Measurements from ENCODE around the gene TXLNG.

DNA sequence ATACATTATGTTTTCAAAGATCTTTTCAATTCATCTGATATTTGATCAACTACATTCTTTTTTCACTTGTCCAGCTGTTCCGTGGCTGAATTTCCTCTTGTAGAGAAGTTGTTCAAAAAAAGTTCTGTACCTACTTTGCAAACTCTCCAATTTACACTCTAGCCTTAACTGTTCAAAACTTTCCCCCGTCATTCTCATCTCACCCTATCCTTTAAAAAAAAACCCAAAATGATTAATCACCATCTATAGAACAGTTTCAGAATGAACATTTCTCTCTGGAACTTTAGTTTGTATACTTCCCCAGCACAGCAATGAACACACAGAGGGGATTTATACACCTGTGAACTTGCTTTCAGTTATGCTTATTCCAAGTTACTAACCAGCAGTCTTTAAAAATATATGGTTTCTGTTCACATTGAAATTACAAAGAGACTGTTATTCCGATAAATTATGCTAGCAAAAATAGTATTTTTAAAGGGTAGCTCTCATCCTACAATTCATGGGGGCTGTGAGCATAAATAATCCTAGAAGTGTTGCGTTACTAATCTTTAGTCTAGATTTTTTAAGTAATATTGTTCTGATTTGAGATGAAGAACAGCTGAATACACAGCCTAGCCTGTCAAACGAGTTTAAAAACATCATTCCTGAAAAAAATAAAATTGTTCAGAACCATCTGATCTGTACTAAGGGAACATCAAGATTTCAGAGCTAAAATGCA lies 1.1 kb downstream of the GEMIN8 start:
- PRO-cap, result no peak

GRCh38 chrX:14926503-14926993 lies 53.3 kb downstream of the MOSPD2 start:
- PRO-cap, result no peak

- PRO-cap, result no peak
Observed at GRCh38 chrX:14936532-14937006, 63.3 kb downstream of the MOSPD2 start.

DNA sequence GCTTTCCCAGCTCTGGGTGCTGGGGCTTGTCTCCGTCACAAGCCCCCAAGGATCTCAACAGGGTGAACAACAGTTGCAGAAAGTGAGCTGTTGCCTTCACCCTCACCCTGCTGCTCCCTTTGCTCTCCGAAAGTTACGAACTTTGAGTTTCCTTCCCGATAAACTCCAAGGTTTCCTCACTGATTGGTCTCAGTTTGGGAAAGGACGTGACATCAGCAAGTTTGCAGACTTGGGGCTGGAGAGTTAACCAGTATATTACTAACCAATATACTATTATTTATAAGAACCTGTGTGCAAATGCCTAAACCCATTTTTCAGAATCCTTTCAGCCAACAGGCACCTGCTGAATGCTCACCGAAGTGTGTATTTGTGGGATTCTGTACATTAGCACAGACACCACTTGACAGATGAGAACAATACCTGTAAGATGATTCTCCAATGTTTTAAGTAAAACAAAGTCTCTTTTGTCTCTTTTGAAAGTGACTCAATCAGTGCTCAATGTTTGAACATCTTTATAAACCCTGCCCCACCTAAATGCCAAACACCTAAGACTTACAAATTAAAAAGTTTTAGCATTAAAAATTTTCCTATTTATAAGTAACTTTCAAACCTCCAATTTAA lies 897 bp downstream of the ASB9 start:
- PRO-cap, result bidirectional peak, plus-strand start at position 394 of the sequence, minus-strand start at position 121 of the sequence

- PRO-cap, result no peak
Observed at GRCh38 chrX:15335963-15336485, 701 bp upstream of the PIGA start.

DNA sequence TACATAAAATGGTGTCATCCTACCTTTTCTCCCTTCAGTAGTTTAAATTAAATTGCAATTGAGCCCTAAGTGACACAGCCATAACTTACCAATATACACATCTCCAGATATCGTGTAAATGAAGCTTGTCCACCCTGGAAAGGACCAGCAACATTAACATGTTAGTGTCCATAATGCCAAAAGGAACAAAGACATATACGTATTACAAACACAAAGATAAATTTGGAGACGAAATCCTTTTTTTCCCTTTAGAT lies 23.1 kb upstream of the VEGFD start:
- PRO-cap, result no peak

- PRO-cap, result no peak
Observed at GRCh38 chrX:15474934-15475514, 18.1 kb downstream of the PIR start.

DNA sequence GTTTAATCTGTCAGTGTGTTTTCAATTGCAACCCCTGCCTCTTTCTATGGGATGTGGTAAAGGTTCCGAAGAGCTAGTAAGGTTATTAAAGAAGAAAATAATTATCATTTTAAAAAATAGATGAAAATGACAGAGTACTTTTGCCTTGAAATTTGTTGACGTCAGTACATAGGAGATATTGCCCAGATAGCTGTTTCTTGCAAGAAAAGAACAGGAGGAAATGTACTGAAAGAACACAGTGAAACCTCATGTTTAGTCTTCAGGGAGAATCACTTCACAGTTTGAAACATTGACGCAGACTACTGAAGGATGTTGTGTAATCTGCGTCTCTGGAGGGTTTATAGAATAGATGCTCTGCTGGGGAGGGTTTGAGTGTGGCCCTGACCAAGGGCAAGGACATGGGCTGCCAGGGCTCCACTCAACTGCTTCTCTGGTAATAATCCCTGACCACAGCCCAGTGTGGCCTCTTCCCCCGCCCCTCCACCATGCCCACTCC lies 15.7 kb upstream of the ACE2 start:
- PRO-cap, result no peak

DNA sequence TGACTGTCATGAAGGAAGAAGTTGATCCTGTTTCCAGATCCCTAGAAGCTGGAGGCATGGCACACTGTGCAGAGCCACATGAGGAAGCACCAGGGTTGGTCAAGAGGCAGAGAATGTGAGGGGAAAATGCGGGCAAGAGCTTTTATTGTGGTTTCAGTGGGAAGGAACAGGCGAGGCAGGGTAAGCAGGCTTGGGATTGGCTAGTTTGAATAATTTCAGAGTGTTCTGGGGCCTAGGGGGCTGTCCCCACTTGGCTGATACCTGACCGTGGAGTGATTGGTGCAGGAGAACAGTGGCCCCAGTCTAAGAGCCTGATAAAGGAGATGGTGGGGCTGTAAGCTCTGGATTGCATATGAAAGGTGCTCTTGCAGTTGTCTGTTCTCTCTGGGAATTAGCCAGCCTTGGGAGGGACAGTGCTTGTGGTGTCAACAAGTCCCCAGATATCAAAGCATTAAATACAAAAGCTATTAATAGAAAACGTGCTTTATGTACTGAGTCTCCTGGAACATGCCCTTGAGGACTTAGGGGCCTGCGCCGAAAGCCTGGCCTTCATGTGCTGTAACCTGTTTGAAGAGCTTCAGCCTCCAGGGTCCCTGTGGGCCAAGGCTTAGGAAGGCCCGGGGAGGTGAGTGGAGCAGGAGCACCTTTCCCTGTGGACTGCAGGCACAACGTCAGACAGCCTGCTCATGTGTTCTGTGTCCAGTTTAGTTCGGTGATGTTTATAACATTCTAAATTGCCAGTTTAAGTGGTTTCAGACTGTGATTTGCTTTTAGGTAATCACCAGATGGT lies 30.4 kb upstream of the CLTRN start:
- PRO-cap, result no peak

GRCh38 chrX:15826000-15827132 lies 28.2 kb downstream of the AP1S2 start:
- PRO-cap, result no peak

DNA sequence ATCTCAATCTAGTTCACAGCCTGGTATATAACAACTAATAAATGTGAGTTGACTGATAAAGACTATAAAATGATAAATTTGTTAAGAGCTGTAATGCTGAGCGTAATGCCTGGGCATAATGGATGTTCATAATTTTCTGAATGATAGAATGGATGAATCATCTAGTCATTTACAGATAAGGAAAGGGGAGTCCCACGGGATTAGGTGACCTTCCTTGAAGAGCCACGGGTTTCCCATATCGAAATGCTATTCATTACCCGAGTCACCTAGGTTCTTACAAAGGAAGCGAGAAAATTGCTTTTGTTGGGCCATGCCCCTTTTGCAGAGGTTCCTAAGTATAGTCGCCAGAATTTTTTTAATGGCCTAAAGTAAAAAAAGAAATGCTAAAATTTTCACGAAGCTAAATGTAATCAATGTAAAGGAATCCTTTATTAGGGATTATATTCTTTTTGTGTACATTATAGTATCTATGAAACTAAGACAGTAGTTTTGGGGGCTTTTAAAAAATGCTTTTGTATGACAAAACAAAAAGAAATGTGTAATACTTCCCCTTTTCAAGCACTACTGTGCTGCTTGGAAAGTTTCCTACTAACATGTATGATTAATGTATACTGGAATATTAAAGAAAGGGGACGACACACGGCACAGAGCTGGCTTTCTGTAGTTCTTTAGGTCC lies 1.3 kb upstream of the AP1S2 start:
- PRO-cap, result no peak

GRCh38 chrX:16786373-16787239 lies at the start of gene TXLNG:
Gene TXLNG (plus strand): TSS chrX:16786466.
- PRO-cap, result bidirectional peak, plus-strand start at chrX:16786490, minus-strand start at chrX:16786162

DNA sequence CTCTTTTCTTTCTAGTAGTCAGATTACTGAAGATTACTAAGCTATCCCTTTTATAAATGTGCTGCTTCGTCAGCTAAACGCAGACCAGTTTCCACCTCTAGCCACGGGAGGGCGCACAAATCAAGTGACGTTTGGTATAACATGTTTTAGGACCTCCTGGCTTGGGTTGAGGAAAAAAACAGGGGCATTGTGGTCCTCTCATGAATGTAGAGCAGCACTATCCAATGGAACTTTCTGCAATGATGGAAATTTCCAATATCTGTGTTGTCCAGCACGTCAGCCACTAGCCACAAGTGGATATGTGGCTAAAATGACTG lies 13.1 kb upstream of the RBBP7 start:
- PRO-cap, result no peak

DNA sequence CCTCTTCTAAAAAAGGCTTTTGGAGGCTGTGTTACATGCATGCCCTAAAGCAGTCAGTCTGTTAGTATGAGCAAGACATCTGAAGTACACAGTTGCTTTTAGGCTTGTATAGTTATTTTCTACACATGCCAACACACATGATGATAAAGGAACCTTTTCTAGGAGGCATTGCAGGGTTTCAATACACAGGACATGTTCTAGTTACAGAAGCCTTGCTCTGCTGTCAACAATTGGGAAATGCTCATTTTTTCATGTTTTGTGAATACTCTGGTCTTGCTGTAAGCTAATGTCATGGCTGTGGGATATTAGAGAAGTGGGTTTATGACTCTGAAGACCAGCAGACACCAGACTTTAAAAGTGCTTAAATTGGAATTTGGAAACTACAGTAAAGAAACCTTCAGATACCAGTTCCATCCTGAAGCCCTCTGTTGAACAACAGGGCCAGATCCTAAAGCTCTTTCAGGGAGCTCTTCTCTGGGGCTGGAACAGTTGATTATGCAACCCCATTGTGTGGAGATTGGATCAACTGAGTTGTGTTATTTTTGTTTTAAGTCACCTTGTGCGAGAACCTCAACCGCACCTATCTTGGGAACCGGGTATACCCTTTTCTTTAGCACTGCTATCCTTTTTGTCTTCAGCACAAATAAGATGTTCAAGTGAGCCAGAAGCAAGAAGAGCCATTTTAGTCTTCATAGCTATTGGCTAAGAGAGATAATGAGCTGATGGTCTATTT lies 205.9 kb downstream of the REPS2 start:
- PRO-cap, result no peak

DNA sequence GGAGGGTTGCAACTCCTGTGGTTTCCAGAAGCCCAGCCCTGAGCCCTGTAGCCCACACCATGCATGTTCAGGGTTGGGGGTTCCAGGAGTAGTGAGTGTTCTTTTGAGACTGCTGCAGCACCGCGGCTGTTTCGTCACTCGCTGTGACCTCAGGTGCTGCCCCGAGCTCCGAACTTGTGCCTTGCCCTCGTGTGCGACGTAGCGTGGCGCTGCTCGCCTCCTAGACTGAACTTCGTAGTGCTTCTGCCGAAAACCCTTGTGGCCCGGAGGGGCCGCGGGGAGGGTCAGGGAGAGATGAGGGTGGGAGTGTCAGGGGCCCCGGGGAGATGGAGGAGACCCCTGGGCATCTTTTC lies 1.7 kb downstream of the NHS start:
- PRO-cap, result no peak

DNA sequence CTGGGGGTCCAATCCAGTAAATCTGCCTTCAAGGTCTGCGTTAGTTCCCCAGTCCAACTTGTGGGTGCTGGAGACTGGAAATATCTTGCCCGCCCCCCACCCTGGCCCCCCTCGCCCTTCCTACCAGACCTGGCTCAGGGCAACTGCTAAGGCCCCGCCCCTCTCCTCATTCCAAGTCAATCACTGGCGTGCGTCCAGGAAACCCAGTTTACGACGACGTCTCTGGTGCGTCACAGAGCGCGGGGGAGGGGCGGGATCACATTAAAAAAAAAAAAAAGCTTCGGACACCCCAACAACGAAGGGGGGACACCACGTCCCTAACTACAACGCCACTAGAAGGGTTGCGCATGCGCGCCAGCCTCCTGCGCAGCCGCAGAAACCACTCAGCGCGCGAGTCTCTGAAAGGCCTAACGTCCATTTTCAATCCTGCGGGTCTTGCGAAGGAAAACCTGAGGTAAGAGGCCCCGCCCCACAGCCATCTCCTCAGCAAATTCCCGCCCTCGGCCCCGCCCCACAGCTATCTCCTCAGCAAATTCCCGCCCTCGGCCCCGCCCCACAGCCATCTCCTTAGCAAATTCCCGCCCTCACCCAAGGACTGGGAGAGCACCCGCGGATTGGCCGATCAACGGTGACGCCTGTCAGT lies 425 bp upstream of the SCML1 start:
- PRO-cap, result bidirectional peak, plus-strand start outside the sequence, minus-strand start at position 392 of the sequence

DNA sequence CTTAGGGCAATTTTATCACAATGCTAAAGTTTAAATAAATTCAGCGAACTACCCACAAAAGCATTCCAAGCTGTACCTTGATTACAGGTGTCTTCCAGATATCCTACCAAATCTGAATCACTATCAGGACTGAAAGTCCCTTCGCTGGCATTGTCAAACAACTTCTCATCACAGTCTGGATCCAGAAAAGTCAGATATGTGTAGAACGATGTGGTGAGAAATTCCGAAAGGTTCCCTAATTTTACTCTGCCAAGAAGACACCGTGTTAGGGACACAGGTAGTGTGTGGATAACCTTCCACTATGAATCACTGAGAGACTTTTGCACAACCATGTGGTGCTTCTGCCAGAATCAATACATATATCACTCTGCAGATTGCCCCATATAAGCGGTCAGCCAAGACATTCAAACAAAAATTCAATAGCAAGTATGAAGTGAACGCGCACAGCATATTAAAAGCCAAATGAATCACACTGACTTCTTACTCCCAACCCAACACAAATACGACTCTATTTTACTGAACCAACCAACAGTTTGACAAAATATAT lies 63.9 kb downstream of the PHKA2 start:
- PRO-cap, result no peak

GRCh38 chrX:19142825-19143187 lies 20.5 kb upstream of the ADGRG2 start:
- PRO-cap, result no peak

DNA sequence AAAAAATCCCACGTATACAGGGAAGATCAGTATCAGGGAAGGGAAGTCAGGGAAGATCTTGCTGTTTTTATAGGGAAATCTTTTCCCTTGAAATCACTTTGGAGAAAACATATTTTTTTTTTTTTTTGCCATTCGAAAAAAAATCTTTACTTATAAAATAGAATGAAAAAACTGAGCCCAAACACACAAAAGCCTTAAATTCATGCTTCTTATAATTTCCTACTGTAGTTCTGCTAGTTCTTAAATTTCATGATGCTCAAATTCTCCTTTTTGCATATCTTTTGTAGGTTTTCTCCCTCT lies 66.1 kb upstream of the ADGRG2 start:
- PRO-cap, result no peak

- PRO-cap, result no peak
Observed at GRCh38 chrX:19807376-19807918, 80.0 kb downstream of the SH3KBP1 start.